ENCODE measurements around a stretch of chr5.

DNA sequence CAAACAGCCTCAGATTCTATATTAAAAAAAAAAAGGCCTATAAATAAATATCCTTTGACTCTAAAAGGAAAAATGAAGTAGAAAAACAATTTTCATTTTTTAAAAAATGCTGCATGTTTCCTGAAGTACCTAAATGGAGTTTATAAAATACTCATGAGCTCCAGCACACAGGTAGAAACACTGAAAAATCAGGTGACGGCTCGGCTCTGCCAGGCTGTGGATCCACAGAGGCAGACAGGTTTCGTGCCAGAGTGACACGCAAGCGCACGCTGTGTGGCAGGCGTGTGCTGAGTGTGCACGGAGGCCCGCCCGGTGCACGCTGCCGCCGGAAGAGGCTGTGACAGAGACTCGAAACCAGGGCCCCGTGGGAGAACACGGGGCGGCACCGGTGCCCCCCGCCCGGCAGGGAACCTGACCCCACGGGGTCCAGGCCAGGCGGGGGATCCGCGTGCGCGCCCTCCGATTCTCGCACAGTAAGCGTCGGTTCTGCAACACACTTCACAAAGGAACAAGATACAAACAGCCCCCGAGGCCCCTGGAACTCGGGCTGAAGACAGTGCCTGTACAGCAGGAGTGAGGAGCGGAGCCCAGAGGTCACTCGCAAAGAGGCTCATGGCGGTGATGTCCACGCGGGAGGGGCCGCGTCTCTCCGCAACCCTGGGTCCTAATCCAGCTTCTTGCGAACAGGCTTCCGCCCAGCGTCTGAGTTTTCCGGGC lies 17.9 kb upstream of the SLC6A3 start:
- PRO-cap, 10 experiments = no peak in any of the 10 experiments

- PRO-cap, 10 experiments = no peak in any of the 10 experiments
These were observed 39.2 kb downstream of the LPCAT1 start for GRCh38 chr5:1484559-1484955.

- PRO-cap, 10 experiments = no peak in any of the 10 experiments
These were observed 50.3 kb upstream of the LPCAT1 start for GRCh38 chr5:1574004-1574448.

DNA sequence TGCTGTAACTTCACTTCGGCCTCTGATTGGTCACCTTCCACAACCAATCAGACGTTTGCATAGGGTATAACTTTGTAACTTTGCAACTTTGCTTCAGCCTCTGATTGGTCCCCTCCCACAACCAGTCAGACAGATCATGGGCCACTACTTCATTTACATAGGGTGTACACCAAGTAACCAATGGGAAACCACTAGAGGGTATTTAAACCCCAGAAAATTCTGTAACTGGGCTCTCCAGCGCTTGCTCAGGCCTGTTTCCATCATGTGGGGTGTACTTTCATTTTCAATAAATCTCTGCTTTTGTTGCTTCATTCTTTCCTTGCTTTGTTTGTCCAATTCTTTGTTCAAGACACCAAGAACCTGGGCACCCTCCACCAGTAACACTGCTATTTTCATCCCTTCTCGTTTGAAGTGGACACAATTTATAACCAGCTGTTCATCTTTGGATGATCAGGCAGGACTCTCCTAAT lies 10.1 kb downstream of the MRPL36 start:
- PRO-cap, 10 experiments = no peak in any of the 10 experiments

DNA sequence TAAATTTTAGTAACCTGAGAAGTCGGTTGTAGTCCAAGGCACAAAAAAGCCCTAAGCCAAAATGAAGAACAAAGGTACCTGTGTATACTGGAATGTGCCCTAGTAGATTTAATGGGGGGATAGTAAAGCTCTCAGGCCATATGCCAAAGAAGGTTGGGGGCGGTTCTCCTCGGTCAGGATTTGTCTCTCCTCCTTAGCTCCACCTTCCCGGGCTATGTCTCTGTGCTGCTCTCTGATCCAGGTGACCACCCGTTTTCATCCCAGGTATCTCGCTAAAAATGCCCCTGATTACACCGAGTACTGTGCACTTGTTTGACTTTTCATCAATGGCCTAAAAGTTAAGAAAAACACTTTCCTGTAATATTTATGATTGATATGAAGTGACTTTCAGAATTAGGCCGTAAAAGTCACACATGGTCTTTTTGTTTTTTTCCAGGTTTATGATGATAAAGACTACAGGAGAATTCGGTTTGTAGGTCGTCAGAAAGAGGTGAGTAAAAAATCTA lies 731 bp downstream of the NDUFS6 start:
- PRO-cap, 10 experiments = peak in 2 of 10 experiments; most common minus-strand start position 96 of the sequence (in 1)

GRCh38 chr5:1836124-1836830 lies 35.1 kb downstream of the NDUFS6 start:
- PRO-cap, 10 experiments = no peak in any of the 10 experiments

DNA sequence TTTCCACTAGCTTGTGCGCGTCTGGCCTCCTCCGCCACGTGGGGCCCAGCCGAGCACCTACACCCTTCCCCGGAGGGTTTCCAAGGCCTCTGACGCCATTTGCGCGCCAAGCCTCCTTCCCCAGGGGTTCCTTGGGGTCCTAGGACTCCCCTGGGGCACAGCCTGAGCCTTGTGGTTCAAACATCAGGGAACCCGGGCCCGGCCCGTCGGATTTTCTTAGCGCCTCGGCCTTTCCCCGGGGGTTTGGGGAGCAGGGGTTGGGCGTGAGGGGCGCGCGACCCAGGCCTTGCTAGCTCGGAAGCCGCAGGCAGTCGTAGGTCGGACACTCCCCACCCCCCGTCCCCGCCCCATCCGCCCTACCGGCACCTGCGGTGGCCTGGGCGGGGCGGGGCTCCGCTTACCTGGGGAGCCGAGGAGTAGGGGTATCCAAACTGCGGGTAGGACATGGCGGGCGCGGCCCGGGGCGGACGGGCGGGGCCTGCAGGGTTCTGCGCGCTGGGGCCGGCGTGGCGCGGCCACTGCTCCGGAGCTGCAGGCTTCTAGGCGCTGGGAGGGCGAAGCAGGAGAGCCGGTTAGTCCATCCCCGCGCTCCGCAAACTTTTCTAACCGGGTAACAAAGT lies 413 bp downstream of the IRX4 start:
- PRO-cap, 10 experiments = peak in 4 of 10 experiments; most common plus-strand start position 429 of the sequence (in 4); most common minus-strand start position 341 of the sequence (in 4)

DNA sequence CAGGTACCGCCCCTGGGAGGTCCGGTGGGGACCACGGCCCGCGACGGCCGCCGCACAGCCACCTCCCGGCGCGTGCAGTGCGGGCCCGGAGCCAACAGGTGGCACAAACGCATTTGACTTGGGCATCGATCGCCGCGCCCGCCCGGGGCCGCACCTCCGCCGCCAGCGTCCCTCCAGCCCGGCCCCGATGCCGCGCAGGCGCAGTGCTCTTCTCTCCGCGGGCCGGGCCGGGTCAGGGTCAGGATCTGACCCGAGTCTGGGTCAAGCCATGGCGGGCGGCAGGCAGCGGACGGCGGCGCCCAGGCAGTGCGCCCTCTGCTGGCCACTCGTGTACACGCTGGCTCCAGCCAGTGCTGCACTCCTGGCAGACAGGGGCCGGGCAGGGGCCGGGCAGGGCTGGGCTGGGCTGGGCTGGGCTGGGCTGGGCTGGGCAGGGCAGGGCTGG lies 155.8 kb upstream of the IRX4 start:
- PRO-cap, 10 experiments = no peak in any of the 10 experiments

GRCh38 chr5:2129571-2130108 lies 246.9 kb upstream of the IRX4 start:
- PRO-cap, 10 experiments = no peak in any of the 10 experiments

DNA sequence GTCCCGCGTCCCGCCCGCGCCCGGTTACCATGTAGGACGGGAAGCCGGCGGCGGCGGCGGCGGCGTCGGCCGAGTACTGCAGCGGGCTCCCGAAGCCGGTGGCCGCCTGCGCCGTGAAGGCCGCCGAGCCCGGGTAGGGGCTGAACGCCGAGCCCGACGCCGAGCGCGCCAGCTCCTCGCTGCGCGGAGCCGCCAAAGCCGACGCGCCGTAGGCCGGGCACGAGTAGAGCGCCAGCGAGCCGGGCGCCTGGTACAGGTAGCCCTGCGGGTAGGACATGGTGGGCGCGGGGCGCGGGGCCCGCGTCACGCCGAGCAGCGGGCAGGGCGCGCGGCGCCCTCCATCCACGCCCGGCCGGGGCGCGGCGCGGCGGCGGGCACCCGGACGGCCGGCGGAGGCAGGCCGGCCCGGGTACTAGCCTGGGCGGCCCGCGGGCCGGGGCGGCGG lies 318 bp downstream of the IRX2 start:
- PRO-cap, 10 experiments = peak in 2 of 10 experiments; most common plus-strand start position 276 of the sequence (in 1); most common minus-strand start position 80 of the sequence (in 1)

- PRO-cap, 10 experiments = peak in 1 of 10 experiments; most common minus-strand start chr5:3287537 (in 1)
These were observed 308.3 kb upstream of the IRX1 start for GRCh38 chr5:3287409-3287650.

DNA sequence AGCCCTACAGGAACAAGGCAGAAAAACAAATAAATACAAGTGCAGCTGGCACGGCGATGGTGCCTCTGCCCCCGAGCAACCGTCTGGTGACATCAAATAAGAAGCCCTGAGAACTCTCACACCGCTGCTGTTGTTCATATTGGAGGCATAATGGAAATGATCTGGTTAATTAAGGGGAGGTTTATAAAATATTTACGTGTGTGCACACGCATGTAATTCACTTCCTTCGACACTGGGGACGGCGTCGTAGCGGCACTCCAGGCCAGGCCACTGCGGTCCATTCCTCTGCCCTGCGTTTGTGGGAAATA lies 4.9 kb upstream of the IRX1 start:
- PRO-cap, 10 experiments = no peak in any of the 10 experiments

GRCh38 chr5:3741559-3741908 lies 145.9 kb downstream of the IRX1 start:
- PRO-cap, 10 experiments = peak in 1 of 10 experiments; most common plus-strand start chr5:3741658 (in 1)

GRCh38 chr5:3853434-3853840 lies 257.8 kb downstream of the IRX1 start:
- PRO-cap, 10 experiments = no peak in any of the 10 experiments

- PRO-cap, 10 experiments = peak in 2 of 10 experiments; most common minus-strand start chr5:4231455 (in 2)
These were observed 635.6 kb downstream of the IRX1 start for GRCh38 chr5:4231309-4231640.

DNA sequence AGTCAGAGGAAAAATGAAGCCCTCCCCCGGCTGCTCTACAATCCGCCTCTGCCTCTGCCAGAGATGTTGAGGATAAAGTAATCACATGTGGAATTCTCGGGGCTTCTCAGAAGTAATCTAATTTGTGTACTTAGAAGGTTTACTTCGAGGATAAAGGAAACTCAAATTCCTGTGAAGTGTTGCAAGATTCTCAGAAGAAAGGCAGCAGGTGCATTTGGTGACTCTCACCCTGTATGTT lies 726.1 kb upstream of the ADAMTS16 start:
- PRO-cap, 10 experiments = peak in 8 of 10 experiments; most common minus-strand start position 101 of the sequence (in 8)

- PRO-cap, 10 experiments = no peak in any of the 10 experiments
These were observed 71.1 kb upstream of the ICE1 start for GRCh38 chr5:5351231-5351900.

DNA sequence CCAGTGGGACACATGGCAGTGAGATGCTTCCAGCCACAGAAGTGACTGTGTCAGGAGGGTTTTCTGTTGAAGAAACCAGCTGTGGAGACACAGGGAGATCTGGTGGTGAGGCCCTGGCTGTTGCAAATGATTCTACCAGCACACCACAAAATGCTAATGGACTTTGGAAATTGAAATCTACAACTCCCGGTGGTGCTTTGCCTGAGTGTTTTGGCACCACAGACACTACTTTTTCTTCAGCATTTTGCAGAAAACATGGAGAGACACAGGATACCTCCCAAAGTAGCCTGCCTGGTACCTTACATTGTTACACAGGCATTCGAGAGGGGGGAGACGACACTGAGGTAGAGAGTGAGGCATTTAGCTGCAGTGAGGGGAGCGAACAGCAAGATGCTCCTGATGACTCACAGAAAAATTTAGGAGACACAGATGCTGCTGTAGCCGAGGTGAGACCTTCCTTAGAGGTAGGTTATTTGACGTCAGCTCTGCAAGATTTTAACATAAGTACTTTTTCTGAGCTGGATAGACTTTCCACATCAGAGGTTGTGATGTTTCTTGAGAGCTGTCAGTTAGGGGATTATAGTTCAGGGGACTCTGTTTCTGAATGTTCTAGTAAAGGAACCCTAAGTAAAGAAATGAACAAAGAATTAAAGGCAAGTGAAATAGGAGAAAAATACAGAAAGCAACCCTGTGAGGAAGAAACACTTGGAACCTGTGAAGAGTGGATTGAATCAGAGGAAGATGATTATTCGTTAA lies 40.0 kb downstream of the ICE1 start:
- PRO-cap, 10 experiments = no peak in any of the 10 experiments

DNA sequence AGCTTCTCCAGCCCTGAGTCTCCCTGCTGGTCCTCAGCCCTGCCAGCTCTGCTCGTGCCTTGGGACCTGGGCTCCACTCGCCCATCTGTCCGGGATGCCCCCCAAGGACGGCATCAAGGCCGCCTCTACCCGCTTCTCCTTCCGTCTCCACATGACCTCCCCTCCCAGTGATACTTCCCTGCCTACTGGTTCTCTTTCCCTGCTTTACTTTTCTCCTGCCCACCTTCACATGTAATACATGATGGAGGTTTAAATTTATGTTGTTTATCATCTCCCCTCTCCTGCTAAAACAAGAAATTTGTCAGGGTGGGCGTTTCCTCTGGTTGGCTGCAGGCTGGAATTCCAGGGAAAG lies 110.3 kb downstream of the ICE1 start:
- PRO-cap, 10 experiments = no peak in any of the 10 experiments

GRCh38 chr5:6090138-6090430 lies 288.3 kb downstream of the MED10 start:
- PRO-cap, 10 experiments = no peak in any of the 10 experiments

All from Metastatic Breast Carcinoma in the Brain (tissue), 10 donors.